Foreskin fibroblast (primary cell): ENCODE measurements around a stretch of chr5.

DNA sequence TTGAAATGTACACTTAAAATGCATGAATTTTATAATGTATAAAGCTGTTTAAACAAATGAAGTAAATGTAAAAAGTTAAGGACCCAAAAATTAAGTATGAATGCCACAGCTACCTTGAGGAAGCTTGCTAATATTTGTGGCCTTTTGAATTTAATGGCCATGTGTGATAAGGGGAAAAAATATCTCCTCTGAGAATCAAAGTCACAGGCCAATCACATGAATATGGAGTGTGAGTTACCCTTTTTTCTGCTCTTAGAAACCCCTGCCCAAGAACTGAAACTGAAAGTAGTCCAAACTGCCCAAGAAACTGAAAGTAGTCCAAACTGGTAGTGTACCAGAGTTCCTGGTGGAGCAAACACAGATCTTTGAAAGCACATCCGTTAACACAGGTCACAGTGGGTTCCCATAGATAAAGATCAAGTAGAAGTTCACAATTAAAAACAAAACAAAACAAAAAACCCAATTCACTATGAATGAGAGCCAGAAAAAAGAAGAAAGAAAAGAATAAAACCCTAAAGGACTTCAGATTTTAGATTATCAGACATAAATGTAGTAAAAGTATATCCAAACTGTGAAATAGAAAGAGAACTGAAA lies 332.4 kb upstream of the EFNA5 start:
- RRBS: no CpG with 5 or more reads among the region's 1 CpG

GRCh38 chr5:108747159-108747534 lies 550 bp upstream of the FER start:
- RRBS: no CpG with 5 or more reads among the region's 7 CpGs

DNA sequence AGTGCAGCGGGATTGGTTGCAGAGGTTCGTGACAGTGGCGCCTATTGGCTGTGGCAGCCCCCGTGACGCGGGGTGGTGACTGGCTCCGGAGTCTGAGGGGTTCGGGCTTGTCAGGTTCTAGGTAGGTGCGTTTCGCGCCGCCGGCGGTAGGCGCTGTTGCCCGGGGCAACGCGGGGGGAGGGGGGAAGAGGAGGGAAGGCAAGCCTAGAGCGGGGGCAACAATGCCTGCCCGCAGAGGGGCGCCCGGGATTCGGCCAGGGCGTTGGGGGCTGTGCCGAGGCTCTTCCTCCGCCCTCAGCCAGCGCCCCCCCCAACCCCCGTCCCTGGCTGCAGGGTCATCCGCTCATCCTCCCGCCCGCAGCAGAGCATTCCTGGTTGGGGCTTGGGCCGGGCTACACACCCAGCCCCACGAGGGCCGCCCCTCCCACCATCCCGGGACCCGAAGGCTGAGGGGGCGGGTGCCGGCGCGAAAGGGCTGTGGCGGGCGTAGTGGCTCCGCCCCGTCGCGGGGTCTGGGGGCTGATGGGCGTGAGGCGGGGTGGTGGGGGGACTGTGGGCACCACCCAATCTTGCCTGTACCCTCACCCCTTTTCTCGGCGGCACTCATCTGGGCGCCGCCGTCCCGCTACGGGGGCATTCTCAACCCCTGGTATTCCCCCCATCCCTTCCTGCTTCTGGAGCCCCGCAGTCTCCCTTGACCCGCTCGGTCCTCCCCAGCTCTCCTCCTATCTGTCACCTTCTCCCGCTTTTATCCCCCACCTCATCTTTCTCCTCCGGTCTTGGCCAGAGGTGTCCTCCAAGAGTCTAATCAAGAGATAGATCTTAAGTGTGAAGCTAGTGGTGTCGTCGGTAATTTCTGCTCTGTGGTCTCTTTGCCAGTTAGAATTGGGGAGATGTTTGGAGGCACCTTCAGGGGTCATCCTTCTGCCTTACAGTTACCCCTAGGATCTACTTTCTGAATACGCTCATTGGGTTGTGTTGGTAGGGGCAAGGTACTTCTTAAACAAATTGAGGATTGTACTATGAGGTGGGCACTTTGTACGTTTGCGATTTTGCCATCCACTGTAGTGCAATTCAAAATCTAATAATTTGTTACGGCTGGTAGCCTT lies 1.5 kb downstream of the FER start:
- RRBS: 2% methylated on average over 23 of the region's 66 CpGs

DNA sequence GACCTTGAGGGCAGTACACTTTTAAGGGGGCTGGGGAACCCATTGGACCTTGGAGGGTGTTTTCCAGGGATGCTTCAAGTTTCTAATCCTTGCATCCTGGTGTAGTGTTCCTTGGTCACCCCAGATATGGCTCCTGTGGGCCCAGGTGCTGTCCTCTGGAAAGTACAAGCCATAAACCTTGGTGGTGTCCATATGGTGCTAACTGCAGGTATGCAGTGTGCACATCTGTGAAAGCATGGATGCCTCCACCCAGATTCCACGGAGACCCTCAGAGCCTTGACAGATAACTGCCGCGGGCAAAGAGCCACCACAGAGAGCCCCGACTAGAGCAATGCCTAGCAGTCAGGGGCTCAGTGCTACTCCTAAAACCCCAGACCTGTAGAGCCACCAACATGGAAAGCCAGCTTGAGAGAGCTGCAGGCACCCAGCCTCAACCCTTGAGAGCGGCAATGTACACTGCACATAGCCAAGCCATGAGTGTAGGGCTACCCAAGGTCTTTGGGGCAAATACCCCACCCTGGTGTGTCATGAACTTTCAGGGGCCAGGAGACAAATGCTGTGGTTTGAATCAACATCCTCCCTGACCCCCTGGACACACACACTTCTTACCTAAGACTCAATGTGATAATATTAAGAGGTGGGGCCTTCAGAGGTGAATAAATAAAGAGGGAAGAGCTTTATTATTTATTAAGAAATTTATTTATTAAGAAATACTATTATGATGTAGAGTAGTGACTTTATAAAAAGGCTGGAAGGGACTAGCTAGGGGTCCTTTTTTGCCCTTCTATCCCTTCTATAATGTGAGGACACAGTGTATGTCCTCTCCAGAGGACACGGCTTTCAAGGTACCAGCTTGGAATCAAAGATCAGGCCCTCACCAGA lies 318.3 kb downstream of the PJA2 start:
- RRBS: no CpG with 5 or more reads among the region's 6 CpGs

- RRBS: no CpG with 5 or more reads among the region's 2 CpGs
Observed at GRCh38 chr5:109673574-109674045, 16.1 kb upstream of the MAN2A1 start.

DNA sequence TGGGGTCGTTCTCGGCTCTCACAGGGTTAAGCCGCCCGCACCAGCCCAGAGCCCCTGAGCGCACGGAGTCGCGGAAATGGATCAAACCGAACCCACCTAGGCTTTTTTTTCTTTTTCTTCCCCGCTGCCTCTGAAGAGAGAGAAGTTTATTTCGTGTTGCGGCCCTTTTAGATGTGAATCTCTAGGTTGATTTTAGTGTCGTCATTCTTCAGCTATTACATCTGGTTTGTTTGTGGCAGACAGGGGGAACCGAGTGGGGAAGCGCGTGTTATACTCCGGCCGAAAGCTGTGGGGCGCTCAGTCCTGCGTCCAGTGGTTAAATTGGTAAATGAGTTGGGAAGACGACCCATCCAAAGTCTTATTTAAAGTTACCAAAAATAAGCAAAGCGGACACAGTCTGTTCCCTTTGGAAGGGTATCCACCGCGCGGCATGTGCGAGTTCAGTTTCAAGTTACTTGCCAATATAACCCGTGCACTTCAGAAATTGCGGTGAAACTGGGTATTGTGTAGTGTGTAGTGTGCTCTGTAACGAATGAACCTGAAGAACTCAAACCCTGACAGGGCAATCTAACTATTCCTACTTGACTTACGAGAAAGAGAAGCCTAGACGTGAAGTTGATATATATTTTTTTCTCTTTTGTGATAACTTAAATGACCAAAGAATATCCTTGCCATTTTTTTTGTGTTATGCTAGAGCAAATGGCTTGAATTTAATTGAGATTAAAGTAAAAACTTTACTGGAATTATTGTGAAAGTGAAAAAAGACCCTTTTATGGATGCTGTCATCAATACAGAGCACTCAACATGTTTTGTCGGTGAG lies 1.4 kb downstream of the MAN2A1 start:
- RRBS: no CpG with 5 or more reads among the region's 32 CpGs

GRCh38 chr5:109770200-109770798 lies 80.6 kb downstream of the MAN2A1 start:
- RRBS: no CpG with 5 or more reads among the region's 4 CpGs

GRCh38 chr5:109796927-109797819 lies 107.4 kb downstream of the MAN2A1 start:
- RRBS: no CpG with 5 or more reads among the region's 3 CpGs

GRCh38 chr5:110736736-110737088 lies 2.1 kb upstream of the SLC25A46 start:
- RRBS: no CpG with 5 or more reads among the region's 3 CpGs

DNA sequence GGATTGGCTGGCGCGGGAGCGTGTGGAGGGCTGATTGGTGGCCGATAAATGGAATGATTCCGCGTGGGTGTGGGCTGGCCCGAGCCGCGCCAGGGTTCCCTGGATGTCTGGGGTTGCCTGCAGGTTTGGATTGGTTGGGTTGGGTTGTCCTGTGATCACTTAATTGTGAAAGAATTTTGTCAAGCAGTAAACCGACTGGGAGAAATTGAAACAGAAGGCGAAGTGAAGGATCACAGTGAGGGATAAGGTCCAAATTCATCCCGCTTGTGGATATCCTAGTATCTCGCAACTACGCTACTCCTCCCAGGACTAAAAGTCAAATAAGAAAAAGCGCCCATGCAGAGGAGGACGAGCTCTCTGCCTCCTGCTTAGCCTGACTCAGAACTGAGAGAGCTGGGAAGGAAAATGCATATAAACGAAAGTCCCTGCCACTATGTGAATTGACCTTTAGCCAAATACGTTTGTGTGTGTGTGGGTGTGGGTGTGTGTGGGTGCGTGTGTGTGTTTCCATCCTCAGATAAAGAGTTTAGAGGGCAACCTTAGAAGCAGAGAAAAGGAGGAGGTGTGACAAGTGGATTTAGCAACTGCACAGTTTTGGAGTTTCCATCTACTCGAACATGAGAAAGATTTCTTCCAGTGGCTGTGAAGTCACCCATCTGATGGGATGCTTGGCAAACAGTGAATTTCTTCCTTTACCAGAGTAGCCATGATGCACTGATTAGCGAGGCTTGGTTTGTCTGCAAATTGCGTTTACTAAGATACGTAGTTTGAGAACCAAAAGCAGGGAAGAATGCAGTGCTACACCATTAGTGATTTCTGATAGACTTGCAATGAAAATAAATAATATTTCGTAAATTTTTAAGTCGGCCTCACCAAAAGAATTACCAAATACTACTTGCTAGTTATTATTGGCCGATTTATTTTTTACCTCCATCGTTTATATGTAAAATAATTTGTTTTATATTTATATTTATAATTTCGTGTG lies 616 bp upstream of the STARD4 start:
- RRBS: no CpG with 5 or more reads among the region's 28 CpGs

GRCh38 chr5:111930281-111930705 lies 173.3 kb upstream of the NREP start:
- RRBS: no CpG with 5 or more reads among the region's 2 CpGs

- RRBS: no CpG with 5 or more reads among the region's 2 CpGs
Observed at GRCh38 chr5:112023620-112024077, 266.7 kb upstream of the NREP start.

- RRBS: 2% methylated on average over 9 of the region's 60 CpGs
Observed at GRCh38 chr5:112160368-112161387, 258.4 kb downstream of the EPB41L4A start.

DNA sequence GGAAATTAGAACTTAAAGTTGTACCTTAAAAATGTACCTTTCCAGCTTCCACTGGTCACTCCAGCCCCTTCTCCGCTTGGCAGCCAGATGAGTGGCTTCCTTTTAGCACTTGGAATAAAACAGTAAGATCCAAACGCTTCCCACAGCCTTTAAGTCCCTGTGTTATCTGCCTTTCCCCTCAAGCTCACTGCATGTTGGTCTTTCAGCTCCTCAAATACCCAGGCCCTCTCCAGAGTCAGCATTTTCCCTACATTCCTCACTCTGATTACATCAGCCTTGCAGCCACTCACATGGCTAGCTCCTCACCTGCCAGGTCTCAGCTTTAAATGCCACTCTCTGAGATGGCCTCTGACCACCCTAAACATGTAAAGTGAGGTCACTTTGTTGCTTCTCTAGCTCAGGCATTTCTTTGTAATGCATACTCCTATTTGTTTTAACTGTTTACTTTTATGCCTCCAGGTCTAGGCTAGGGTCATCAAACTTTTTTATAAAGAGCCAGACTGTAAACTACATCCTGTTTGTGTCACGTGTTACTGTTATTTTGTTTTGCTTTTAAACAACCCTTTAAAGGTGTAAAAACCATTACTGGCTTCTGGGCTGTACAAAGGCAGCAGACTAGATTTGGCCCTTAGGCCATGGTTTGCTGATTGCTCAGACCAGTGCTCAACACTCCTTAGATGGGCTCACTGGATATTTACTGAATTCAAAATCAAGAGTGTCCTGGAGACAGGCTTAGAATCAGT lies 252.7 kb downstream of the EPB41L4A start:
- RRBS: no CpG with 5 or more reads among the region's 3 CpGs

- RRBS: no CpG with 5 or more reads among the region's 2 CpGs
Observed at GRCh38 chr5:112258872-112259614, 160.0 kb downstream of the EPB41L4A start.

DNA sequence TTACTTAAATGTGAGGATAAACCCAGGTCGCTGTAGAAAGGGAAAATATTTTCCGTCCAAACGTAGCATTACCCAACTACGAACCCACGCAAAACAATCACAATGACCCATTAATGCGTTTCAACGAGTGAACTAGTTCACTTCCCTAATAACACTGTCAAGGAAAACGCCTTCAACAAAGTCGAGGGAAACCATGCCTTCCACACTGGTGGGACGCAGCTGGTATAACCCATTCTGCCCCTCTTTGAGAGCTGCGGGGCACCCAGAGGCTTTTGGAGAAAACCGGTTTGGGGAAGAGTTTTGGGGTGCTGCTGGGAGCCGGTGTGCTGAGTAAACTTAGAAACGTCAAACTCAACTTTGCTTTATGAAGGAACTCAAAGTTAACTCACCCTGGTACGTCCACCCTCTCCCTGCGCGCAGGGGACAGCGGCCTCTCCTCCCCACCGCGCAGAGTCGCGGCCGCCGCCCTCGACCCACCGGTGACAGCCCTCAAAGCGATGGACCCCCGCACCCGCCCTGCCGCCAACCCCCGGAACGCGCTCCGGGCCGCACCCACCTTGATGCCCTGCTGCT lies 606 bp downstream of the EPB41L4A start:
- RRBS: 3% methylated on average over 8 of the region's 35 CpGs

DNA sequence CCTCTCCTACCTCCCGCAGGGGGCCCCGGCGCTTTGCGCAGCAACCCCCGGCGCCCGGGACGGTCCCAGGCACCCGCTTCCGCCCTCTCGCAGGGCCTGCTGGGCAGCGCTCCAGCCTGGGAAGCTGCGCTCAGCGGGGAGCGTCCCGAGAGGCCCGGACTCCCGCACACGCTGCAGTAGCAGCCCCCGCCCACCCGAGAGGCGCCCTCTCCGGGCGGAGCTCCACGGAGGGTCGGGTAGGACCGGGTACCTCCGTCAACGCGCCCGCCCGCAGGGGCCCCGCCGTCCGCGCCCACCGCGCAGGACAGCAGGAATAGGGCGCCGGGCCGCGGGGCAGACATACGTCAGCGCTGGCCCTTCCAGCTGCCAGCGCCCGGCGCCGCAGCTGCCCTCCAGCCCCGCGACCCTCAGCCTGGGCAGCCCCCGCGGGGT lies 541 bp downstream of the REEP5 start:
- RRBS: 1% methylated on average over 39 of the region's 52 CpGs

GRCh38 chr5:113340374-113340876 lies 94.4 kb downstream of the TSSK1B start:
- RRBS: no CpG with 5 or more reads among the region's 10 CpGs

DNA sequence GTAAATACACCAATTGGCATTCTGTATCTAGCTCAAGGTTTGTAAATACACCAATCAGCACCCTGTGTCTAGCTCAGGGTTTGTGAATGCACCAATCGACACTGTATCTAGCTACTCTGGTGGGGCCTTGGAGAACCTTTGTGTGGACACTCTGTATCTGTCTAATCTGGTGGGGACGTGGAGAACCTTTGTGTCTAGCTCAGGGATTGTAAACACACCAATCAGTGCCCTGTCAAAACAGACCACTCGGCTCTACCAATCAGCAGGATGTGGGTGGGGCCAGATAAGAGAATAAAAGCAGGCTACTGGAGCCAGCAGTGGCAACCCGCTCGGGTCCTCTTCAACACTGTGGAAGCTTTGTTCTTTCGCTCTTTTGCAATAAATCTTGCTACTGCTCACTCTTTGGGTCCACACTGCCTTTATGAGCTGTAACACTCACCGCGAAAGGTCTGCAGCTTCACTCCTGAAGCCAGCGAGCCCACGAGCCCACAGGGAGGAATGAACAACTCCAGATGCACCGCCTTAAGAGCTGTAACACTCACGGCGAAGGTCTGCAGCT lies 71.4 kb downstream of the KCNN2 start:
- RRBS: no CpG with 5 or more reads among the region's 13 CpGs